RPMI7951 (cell line): ENCODE data around the gene C16orf89.

DNA sequence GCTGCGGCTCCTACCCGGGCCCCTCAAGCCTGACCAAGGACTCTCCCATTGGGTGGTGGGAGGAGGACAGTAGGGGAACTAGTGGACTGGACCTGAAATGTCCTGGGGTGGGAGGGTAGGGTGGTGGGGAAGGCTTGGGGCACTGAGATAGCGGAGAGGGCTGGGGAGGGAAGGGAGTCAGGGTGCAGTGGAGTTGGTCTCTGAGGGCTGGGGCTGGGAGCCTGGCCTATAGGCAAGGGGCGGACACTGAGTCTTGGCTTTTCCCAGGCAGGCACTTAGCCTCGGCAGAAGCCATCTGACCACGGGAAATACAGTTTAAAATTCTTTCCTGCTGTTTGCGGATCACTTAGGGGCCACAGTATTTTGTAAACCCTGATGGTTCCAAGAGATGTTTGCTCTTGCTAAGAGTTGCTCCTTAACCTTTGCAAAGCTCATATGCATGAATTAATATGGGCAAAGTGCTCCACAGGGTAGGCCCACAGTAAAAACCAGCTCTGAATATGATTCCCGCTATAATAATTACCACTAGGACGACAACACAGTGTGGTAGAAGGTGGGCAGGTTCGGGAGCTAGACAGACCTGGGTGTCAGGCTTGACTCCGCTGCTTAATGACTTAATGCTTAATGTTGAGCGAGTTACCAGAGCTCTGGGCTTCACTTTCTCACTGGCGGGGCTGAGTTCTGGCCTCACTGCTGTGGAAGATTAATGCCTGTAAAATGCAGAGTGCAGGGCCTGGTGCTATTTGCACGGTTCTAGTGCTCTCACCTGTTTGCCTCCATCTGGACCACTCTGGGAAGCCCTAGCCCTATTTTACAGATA, 3.6 kb upstream of the UBALD1 start:
- RAMPAGE, long total RNA: no peak

DNA sequence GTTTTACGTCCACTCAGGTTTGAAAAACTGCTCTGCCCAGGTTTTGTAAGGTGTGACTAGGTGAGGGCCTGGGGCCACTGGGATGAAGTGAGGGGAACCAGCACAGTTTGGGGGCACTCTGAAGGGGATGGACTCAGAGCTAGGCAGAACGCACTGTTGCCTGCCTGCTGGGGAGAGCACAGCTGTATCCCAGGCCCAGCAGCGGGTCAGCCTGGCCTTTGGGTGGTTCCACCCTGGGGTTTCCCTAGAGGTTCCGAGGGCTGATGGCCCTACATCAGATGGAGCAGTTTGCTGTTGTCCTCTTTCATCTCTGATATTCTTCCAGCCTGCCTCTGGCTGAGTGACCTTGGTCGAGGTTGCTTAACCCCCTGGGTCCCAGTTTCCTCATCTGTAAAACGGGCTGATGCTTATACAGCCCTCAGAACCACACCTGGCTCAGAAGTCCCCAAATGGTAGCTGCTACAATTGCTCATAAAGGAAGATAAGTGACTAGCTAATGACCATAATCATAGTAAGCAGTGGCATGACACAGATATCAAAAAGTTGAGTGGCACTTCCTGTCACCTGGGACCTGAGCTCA, 1.6 kb downstream of the MGRN1 start:
- RAMPAGE, long total RNA: no peak

DNA sequence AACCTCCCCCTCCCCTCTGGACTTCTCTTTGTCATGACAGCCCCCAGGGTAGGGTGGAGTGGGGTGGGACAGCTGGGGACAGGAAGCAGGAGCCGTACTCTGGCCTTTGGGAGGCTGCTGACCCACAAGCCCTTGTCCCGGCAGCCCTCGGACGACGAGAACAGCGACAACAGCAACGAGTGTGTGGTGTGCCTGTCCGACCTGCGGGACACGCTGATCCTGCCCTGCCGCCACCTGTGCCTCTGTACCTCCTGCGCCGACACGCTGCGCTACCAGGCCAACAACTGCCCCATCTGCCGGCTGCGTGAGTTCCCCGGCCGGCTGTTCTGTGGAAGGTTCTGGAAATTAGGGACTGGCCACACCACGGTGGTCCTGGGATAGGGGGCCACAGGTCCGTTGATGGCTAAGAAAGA, 20.0 kb upstream of the NUDT16L1 start:
- RAMPAGE, long total RNA: no peak

GRCh38 chr16:4746759-4747528, 12.6 kb downstream of the DNAAF8 start:
- RAMPAGE, long total RNA: no peak

- RAMPAGE, long total RNA: no peak
Measured at GRCh38 chr16:4826993-4827650, 20.0 kb downstream of the GLYR1 start.

DNA sequence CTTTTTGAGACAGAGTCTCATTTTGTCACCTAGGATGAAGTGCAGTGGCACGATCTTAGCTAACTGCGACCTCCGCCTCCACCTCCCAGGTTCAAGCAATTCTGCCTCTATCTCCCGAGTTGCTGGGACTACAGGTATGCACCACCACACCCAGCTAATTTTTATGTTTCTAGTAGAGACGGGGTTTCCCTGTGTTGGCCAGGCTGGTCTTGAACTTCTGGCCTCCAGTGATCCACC, 12.7 kb downstream of the GLYR1 start:
- RAMPAGE, long total RNA: no peak

- RAMPAGE, long total RNA: no peak
Measured at GRCh38 chr16:4840048-4840777, 6.9 kb downstream of the GLYR1 start.

- RAMPAGE, long total RNA: no peak
Measured at GRCh38 chr16:4846087-4846993, 748 bp downstream of the GLYR1 start.

- RAMPAGE, long total RNA: no peak
Measured at GRCh38 chr16:4876673-4877197, 29.5 kb downstream of the UBN1 start.

DNA sequence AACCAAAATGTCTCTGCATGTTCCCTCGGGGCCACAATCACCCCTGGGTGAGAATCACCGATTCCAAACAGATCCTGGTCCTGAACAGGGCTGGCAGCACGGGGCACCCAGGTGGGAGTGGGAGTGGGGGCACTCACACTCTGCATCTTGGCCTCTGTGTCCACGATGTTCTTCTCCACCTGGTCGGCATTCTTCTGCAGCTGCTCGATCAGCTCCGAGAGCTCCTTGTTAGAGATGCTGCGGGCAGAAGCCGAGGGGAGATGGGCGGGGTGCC, 26.3 kb downstream of the PPL start:
- RAMPAGE, long total RNA: no peak

DNA sequence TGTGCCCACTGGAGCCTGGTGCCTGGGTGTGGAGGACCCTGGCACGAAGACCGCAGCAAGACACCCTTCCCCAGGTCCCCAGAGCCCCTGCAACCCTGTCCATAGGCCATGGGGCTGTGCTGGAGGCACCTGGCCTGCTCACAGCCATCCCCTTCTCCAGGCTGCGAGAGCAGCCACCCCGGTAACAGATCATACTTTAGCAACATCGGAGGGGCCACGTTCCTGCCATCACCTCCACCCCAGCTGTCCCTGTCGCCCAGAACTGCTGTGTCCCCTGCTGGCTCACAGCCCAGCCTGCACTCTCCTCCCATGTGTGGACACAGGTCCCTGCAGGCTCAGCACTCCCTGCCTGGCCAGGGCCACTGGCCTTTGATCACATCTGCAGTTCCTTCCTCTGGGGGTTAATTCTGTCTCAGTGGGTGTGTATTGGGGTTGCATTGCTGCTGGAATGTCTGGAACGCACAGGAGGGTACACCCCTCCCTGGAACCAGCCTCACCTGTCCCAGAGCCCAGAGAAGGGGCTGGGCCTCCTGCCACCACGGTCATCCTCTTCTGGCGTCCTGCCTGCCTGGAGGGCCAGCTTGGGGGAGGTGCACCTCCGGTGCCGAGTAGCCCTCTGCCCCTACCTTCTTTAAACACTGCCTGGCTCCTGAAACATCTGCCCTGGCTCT, 12.1 kb downstream of the PPL start:
- RAMPAGE, long total RNA: no peak

DNA sequence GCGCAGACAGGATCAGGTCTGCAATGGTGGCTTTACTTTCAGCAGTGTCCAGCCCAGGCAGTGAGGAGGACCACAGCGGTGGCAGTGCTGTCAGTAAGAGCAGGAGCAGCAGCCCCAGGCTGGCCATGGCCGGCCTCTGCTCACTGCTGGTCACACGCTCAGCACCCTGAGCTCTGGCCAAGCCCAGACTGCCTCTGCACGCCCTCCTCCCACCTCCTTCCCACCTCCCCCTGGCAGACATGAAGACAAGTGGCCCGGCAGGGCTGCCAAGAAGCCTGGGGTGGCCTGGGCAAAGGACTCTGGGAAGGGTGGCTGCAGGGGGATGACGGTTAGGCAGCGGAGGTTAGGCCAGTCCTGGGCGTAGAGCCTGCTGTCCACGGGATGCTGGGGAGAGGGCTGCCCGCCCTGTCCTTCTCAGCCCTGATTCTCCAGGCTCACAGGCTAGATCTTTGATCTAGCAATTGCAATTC, at the start of gene C16orf89:
Gene C16orf89, minus strand, starts transcription at position 175 of the 470 bp plus-strand sequence.
- RAMPAGE, long total RNA: no peak

DNA sequence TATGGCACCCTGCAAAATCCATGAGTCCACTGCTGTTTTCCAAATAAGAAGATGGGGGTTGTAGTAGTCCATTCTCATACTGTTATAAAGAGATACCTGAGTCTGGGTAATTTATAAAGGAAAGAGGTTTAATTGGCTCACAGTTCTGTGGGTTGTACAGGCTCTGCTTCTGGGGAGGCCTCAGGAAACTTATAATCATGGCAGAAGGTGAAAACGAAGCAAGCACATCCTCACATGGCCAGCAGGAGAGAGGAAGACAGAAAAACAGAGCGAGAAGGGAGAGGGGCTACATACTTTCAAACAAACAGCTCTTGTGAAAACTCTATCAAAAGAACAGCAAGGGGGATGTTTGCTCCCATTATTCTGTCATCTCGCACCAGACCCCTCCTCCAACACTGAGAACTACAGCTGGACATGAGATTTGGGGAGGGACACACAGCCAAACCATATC, 1200.5 kb downstream of the TMEM114 start:
- RAMPAGE, long total RNA: no peak

- RAMPAGE, long total RNA: no peak
Measured at GRCh38 chr16:8621834-8622696, 567 bp downstream of the METTL22 start.

DNA sequence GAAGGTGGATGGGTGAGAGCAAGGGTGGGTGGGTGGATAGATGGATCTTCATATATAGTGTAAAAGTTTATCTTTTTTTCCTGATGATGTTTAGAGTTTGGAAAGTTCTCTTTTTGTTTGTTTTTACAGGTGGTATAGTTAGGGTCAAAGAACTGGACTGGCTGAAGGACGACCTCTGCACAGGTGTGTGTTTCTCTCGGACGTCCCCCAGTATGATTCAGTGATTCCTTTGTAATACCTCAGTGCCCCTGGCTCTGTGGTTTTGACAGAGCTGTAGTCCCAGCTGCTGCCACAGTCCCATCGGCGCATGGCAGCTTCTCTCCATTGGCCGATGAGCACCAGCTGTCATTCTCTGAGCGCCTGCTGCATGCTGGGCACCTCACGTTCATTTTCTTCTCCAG, 19.5 kb downstream of the METTL22 start:
- RAMPAGE, long total RNA: no peak

GRCh38 chr16:8642594-8643011, 21.1 kb downstream of the METTL22 start:
- RAMPAGE, long total RNA: no peak

- RAMPAGE, long total RNA: no peak
Measured at GRCh38 chr16:8645105-8645826, 23.8 kb downstream of the METTL22 start.

- RAMPAGE, long total RNA: no peak
Measured at GRCh38 chr16:8835129-8835671, 33.6 kb downstream of the CARHSP1 start.

DNA sequence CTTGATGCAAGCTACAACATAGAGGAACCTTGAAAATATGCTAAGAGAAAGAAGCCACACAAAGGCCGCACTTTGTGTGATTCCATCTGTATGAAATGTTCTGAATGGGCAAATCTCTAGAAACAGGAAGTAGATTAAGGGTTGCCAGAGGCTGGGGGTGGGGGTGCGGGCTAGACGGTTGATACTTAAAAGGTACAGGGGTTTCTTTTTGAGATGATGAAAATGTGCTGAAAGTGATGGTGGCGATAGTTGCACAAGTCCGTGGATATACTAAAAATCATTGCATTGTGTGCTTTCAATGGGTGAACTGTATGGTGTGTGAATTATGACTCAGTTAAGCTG, 2.2 kb upstream of the CARHSP1 start:
- RAMPAGE, long total RNA: no peak

DNA sequence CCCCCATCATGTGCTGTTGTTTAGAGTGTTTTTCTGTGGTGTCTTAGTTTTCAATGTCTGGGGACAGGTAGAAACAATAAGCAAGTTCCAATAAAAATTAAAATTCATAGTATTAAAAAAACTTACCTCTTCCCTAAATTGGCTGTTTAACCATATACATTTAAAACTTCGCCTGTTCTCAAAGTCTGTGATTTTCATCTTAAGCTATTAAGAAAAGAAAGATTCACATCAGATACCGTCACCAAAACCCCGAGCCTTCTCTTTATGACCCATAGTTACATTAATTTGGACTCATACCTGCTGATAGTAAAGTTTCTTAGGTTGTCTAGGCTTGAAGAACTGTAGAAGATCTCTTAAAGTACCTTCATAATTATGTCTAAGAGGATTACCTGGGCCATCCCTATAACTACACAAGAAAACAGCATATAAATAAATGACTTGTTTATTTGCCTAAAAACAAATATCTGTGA, 16.1 kb downstream of the LITAFD start:
- RAMPAGE, long total RNA: no peak